ENCODE data around the gene CNR1.

DNA sequence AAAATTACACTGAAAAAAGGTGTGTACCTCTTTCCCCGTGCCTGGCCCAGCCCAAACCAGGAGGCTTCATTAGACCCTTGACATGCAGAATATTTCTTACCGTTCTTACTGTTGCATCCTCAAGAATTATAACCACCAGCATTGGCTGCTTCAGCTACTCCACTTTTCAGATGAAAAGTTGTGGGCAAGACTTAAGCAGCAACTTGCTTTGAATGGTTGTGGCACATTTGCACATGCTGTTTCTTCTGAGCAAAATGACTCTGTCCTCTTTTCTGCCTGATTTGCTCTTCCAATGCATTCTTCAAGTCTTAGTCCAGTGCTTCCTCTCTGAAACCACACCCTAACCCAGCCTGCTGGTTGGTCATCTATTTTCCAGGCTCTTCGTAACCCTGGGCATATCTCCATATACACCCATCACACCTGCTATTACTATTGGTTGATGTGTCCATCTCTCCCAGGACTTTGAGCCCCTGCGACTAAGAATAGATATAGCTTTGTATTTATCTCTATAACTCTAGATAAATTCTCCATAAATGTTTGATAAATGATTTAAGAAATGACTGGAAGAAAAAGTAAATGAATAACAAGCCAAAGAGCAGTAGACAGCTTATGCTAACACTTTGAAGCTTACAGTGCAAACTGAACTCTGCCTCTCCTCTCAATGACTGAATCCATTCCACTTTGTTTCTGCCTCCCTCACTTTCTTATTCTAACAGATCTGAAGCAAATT lies 59.8 kb upstream of the NT5E start:
- PRO-cap, 2 experiments, result no peak in any of the 2 experiments
- RAMPAGE, long total RNA, 5 experiments, result no peak in any of the 5 experiments

GRCh38 chr6:85405150-85405944 lies 44.5 kb upstream of the NT5E start:
- PRO-cap, 2 experiments, result peak in 1 of 2 experiments; most common minus-strand start chr6:85405670 (in 1)
- RAMPAGE, long total RNA, 5 experiments, result no peak in any of the 5 experiments

- PRO-cap, 2 experiments, result no peak in any of the 2 experiments
- RAMPAGE, long total RNA, 5 experiments, result no peak in any of the 5 experiments
Observed at GRCh38 chr6:85451411-85451624, 1.4 kb downstream of the NT5E start.

- PRO-cap, 2 experiments, result no peak in any of the 2 experiments
- RAMPAGE, long total RNA, 5 experiments, result no peak in any of the 5 experiments
Observed at GRCh38 chr6:85485083-85485441, 35.2 kb downstream of the NT5E start.

GRCh38 chr6:85639934-85640818 lies 2.5 kb downstream of the SYNCRIP start:
- PRO-cap, 2 experiments, result no peak in any of the 2 experiments
- RAMPAGE, long total RNA, 5 experiments, result no peak in any of the 5 experiments

GRCh38 chr6:85642547-85642661 lies 282 bp downstream of the SYNCRIP start:
- PRO-cap, 2 experiments, result no peak in any of the 2 experiments
- RAMPAGE, long total RNA, 5 experiments, result no peak in any of the 5 experiments

- PRO-cap, 2 experiments, result peak in 2 of 2 experiments; most common minus-strand start chr6:85678736 (in 2)
- RAMPAGE, long total RNA, 5 experiments, result start-site peak on the minus strand in 4 of 5 experiments, at chr6:85678731-85678736 at its widest, 46 to 878 reads per replicate
Observed at GRCh38 chr6:85677710-85678812, 35.4 kb upstream of the SYNCRIP start.

DNA sequence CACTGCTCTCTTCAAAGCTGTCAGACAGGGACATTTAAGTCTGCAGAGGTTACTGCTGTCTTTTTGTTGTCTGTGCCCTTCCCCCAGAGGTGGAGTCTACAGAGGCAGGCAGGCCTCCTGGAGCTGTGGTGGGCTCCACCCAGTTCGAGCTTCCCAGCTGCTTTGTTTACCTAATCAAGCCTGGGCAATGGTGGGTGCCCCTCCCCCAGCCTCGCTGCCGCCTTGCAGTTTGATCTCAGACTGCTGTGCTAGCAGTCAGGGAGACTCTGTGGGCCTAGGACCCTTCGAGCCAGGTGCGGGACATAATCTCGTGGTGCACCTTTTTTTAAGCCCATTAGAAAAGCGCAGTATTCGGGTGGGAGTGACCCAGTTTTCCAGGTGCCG lies 384.2 kb upstream of the SYNCRIP start:
- PRO-cap, 2 experiments, result no peak in any of the 2 experiments
- RAMPAGE, long total RNA, 5 experiments, result no peak in any of the 5 experiments

- PRO-cap, 2 experiments, result no peak in any of the 2 experiments
- RAMPAGE, long total RNA, 5 experiments, result no peak in any of the 5 experiments
Observed at GRCh38 chr6:87193207-87194489, 38.3 kb downstream of the ZNF292 start.

DNA sequence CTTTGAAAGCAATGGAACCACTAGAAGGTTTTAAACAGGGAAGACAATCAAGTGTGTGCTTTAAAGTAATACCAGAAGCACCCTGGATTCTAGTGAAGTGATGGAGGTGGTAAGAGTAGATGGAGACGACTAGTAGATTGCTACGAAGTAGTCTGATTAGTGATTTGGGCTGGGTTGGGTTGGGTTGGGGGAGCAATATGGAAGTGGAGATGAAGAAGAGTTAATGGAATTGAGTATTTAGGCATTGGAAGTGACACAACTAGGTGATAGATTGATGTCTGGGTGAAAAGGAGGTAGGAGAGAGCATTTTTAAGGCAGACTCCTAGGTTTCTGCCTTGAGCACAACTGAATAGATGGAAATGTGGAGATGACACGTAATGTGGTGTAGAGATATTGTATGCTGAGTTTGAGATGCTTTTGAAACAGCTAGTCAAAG lies 74.4 kb downstream of the ZNF292 start:
- PRO-cap, 2 experiments, result no peak in any of the 2 experiments
- RAMPAGE, long total RNA, 5 experiments, result no peak in any of the 5 experiments

DNA sequence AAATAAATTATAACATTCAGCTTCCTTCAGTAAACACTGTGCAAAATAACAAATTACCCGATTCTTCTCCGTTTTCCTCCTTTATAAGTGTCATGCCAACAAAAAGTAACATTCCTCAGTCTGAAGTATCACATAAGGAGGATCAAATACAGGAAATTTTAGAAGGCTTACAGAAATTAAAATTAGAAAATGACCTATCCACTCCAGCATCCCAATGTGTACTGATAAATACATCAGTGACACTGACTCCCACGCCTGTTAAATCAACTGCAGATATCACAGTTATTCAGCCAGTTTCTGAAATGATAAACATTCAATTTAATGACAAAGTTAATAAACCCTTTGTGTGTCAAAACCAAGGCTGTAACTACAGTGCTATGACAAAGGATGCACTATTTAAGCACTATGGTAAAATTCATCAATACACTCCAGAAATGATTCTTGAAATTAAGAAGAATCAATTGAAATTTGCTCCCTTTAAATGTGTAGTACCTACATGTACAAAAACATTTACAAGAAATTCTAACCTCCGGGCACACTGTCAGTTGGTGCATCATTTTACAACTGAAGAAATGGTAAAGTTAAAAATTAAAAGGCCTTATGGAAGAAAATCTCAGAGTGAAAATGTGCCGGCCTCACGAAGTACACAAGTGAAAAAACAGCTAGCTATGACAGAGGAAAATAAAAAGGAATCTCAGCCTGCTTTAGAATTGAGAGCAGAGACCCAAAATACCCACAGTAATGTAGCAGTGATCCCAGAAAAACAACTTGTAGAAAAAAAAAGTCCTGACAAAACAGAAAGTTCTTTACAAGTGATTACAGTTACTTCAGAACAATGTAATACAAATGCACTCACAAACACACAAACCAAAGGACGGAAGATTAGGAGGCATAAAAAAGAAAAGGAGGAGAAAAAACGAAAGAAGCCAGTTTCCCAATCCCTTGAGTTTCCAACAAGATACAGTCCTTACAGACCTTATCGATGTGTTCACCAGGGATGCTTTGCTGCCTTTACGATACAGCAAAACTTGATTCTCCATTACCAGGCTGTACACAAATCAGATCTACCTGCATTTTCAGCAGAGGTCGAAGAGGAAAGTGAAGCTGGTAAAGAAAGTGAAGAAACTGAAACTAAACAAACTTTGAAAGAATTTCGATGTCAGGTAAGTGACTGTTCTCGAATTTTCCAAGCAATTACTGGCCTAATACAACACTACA lies 63.0 kb upstream of the SMIM8 start:
- PRO-cap, 2 experiments, result no peak in any of the 2 experiments
- RAMPAGE, long total RNA, 5 experiments, result no peak in any of the 5 experiments

GRCh38 chr6:87260210-87260794 lies 62.1 kb upstream of the SMIM8 start:
- PRO-cap, 2 experiments, result no peak in any of the 2 experiments
- RAMPAGE, long total RNA, 5 experiments, result no peak in any of the 5 experiments

GRCh38 chr6:87264383-87264956 lies 57.9 kb upstream of the SMIM8 start:
- PRO-cap, 2 experiments, result no peak in any of the 2 experiments
- RAMPAGE, long total RNA, 5 experiments, result no peak in any of the 5 experiments

DNA sequence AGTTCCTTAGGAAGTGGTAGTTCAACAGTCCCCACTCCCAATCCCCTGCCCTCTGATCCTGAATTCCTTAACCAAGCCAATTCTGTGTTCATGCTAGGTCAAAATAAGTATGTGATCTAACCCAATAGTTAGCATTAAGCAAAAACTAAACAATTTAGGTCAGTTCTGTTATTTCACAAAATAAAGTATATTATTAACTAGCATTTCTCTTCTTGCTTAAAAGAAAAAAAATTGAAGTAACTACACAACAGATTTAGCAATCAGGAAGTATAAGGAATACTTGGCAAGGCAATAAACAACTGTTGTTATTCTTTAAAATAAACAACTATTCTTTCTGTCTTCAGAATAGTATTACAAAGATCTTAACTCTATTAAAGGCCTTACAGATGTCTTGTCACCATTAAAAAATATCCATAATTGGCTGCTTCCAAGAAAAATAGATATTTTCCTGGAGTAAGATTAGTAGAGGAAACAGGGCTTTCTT lies 37.0 kb downstream of the AKIRIN2 start:
- PRO-cap, 2 experiments, result no peak in any of the 2 experiments
- RAMPAGE, long total RNA, 5 experiments, result no peak in any of the 5 experiments

- PRO-cap, 2 experiments, result peak in 2 of 2 experiments; most common plus-strand start chr6:87697023 (in 2)
- RAMPAGE, long total RNA, 5 experiments, result no peak in any of the 5 experiments
Observed at GRCh38 chr6:87696892-87697274, 5.2 kb downstream of the AKIRIN2 start.

DNA sequence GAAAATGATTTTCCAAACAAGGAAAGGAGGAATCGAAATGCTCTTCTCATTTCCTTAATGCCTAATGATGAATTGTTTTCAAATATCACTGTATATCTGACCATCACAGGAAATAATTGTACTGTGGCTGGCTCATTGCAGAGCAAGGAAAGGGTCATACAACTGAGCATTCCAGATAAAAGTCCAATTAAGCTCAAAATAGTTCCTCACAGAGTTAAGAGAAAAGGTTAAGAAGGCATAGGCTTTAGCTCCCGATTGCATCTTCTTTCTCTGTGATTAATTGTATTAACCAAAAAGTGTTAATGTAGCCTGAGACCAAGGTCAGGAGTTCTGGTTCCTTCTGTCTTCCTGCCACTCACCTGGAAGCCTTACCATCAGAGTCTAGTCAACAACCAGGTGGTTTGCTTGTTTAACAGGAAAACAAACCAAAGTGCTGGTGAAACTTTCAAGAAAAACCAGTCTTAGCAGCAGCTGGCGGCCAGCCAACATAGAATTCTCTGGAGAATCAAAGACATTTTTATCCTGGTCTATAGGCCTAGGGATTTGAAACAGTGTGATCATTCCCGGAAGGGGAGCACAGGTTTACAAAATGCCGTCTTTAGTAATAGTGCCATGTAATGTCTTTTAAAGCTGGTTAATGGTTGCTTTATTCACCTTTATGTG lies 146.4 kb upstream of the AKIRIN2 start:
- PRO-cap, 2 experiments, result no peak in any of the 2 experiments
- RAMPAGE, long total RNA, 5 experiments, result no peak in any of the 5 experiments

GRCh38 chr6:88166143-88167141 lies at the start of gene CNR1:
CNR1 (minus strand) TSS chr6:88166347.
- PRO-cap, 2 experiments, result peak in 2 of 2 experiments; most common plus-strand start chr6:88166425 (in 1); most common minus-strand start chr6:88166347 (in 2)
- RAMPAGE, long total RNA, 5 experiments, result no peak in any of the 5 experiments

- PRO-cap, 2 experiments, result no peak in any of the 2 experiments
- RAMPAGE, long total RNA, 5 experiments, result no peak in any of the 5 experiments
Observed at GRCh38 chr6:88527254-88527638, 361.1 kb upstream of the CNR1 start.

- PRO-cap, 2 experiments, result no peak in any of the 2 experiments
- RAMPAGE, long total RNA, 5 experiments, result no peak in any of the 5 experiments
Observed at GRCh38 chr6:89036915-89037977, 43.3 kb upstream of the PNRC1 start.

GRCh38 chr6:89164026-89164733 lies 18.3 kb downstream of the PM20D2 start:
- PRO-cap, 2 experiments, result no peak in any of the 2 experiments
- RAMPAGE, long total RNA, 5 experiments, result no peak in any of the 5 experiments